SUDHL5 (cell line): ENCODE data around the genes INPP4A and MRPL30.

DNA sequence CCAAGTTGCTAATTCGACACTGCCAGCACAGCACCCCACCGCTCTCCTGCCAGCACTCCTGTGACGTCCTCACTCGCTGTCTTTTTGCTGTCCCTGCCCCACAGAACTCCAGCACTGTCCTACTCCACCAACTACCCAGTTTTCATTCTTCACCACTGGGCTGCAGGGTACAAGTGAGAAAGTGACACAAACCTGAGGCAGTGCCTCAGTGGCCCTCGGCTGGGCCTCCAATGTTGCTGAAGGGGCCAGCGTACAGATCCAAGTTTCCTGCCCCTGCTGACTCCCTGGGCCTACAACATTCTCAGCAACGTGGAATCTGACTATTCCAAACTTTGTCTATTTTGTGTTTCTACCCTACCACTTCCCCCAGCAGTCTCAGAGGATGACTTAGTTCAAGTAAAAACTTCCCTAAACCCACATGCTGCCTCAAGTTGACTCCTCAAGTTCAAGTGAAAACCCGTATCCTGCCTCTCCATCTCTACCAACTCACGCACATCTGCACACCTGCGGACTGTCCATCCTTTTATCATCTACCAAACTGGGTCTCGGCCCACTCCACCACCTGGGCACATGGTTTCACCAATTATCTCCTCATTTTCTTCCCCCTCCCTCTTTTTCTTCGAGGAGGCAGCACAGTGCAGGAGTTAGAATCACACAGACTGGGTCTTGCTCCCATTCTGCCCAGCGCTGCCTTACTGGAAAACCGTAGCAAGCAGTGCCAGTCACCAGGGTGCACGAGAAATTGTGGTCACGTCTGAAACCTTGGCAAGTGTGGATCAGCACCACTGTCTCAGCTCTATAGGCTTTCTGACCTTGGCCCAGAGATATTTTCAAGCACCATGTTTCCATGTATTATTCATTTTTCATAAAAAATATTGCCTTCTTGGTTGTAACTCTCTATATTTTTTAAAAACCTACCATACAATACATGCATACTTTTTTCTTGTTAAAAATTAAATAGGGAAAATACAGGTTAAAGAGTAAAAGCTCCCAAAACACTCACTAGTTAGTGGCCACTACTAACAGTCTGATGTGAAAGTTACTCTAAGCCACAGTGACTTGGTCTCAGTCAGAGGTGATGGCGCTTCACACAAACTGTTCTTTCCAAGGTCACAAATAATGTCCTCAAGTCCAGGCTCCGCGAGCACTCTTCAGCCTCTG, 75.0 kb downstream of the ZAP70 start:
- PRO-cap = no peak

DNA sequence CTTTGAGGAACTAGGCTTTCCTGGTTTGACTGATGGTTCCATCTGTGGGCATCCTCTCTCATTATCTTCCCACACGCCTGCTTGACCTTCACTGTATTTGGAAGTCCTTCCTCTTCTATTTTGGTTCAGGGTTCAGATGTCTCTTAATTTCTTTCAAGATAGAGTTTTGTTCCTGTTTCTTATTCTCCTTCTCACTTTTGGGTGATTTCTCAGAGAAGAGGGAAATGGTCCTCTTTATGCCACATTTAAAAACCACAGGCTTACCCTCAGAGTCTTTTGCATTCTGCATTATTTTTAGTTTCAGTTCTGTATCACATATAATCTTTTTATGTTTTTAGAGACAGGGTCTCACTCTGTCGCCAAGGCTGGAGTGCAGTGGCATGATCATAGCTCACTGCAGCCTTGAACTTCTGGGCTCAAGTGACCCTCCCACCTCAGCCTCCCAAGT, 31.4 kb upstream of the TMEM131 start:
- PRO-cap = bidirectional peak, plus-strand start at position 351 of the sequence, minus-strand start at position 108 of the sequence

GRCh38 chr2:98149300-98149834, 62.4 kb downstream of the VWA3B start:
- PRO-cap = no peak

DNA sequence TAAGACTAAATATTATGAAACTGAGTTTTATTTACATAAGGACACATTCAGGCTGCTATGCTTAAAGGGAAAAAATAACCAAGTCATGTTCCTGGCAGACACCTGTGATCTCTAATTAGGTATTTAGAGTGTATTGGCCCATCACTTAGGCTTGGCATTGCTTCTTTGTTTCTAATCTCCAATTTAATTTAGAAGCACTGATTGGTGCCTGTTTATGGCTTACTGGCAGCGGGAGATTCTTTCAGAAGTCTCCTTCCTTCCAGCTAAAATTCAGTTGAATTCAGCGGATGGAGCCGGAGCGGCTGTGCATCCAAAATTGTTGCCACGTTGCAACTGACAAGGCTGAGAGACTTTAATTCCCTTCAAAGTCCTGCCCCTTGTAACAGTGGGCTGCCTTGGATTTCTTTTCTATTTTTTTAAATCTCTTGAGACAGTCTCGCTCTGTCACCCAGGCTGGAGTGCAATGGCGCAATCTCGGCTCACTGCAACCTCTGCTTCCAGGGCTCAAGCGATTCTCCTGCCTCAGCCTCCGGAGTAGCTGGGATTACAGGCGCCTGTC, 66.6 kb downstream of the VWA3B start:
- PRO-cap = no peak

GRCh38 chr2:98348077-98348707, 1.9 kb downstream of the CNGA3 start:
- PRO-cap = no peak

- PRO-cap = bidirectional peak, plus-strand start at chr2:98444887, minus-strand start at chr2:98444739
Measured at GRCh38 chr2:98444304-98445622, at the start of gene INPP4A. INPP4A (plus strand) TSS chr2:98444858.

DNA sequence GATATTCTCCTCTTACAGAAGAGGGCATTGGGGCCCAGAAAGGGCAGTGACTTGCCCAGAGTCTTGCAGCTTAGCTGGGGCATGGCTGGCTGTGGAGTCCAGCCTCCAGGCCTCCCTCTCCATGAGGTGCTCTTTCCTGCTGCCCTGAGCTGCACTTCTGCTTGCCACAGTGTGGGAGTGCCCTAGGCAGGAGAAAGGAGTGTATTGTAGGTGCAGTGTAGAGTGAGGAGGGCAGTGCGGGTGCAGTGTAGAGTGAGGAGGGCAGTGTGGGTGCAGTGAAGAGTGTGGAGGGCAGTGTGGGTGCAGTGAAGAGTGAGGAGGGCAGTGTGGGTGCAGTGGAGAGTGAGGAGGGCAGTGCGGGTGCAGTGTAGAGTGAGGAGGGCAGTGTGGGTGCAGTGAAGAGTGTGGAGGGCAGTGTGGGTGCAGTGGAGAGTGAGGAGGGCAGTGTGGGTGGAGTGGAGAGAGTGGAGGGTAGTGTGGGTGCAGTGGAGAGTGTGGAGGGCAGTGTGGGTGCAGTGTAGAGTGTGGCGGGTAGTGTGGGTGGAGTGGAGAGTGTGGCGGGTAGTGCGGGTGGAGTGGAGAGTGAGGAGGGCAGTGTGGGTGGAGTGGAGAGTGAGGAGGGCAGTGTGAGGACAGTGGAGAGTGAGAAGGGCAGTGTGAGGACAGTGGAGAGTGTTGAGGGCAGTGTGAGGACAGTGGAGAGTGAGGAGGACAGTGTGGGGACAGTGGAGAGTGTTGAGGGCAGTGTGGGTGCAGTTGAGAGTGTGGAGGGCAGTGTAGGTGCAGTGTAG, 28.3 kb downstream of the INPP4A start:
- PRO-cap = no peak

DNA sequence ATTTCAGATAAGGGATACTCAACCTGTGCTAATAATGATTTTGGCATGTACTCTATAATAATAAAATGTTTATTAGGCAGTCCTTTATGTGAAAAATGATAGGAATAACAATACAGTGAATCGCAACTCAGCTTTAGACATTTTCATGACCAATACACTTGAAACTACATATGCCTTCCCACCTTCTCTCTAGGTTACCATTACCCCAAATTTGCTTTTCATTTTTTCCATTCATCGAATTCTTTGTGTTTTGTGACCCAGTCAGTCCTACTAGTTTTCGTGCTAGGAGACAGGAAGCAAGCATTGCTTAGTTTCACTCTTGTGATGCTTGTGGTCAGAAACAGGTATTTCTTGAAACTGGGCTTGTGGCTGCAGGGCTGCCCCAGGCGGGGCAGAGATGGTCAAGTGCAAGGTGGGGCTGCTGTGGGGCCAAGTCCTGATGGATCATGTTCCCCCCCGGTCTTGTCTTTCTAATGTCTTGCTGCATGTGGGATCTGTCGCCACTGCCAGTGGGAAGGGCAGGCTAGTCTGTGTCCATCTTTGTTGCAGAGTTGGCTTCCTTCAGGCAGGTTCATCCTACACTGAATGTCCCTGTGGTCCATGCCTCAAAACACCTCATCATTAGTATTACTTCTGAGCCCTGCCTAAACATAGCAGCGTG, 38.5 kb downstream of the INPP4A start:
- PRO-cap = no peak

GRCh38 chr2:98556498-98557172, 51.7 kb downstream of the COA5 start:
- PRO-cap = no peak

- PRO-cap = no peak
Measured at GRCh38 chr2:98583977-98584736, 24.2 kb downstream of the COA5 start.

- PRO-cap = no peak
Measured at GRCh38 chr2:98616683-98617272, 8.4 kb downstream of the UNC50 start.

- PRO-cap = no peak
Measured at GRCh38 chr2:98637350-98638214, 29.2 kb downstream of the UNC50 start.

- PRO-cap = no peak
Measured at GRCh38 chr2:98664385-98664928, 56.1 kb downstream of the UNC50 start.

DNA sequence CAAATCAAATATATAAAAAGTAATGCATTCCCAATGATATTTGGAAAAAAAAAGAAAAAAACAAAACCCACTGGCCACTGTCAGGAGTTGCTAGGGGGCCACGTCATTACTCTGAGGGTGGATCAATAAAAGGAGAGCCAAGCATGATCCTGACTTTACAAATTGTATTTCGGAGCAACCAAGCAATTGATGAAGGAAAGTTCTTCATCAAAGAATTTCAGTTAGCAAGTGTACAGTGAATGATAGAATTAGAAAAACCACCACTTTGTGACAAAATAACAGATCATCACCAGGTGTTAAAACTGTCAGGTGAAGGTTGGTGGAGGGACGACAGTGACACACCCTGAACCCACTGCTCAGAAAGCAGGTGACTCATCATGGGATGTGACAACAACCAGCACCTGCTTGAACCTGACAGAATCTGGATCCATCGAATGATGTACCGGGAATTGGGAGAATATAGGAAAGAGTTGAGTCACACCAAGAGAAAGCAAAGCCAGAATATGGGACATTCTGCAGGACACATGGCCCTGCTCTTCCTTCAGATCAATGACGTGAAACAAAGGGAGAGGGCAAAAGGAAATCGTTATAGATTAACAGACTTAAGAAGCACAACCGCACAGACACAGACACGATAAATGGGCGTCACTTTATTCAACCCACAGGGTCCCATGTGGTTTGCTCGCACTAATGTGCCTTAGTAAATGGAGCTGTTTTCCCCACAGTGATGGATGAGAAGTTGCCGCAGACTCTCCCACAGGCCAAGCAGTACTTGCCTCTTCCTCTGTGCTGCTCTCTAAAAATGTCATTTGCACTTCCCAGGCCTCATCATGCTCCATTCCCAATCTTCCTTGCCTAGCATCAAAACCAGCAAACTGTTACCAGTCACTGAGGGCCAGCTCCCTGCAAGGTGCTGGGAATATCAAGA, 100.2 kb downstream of the CRACDL start:
- PRO-cap = no peak

DNA sequence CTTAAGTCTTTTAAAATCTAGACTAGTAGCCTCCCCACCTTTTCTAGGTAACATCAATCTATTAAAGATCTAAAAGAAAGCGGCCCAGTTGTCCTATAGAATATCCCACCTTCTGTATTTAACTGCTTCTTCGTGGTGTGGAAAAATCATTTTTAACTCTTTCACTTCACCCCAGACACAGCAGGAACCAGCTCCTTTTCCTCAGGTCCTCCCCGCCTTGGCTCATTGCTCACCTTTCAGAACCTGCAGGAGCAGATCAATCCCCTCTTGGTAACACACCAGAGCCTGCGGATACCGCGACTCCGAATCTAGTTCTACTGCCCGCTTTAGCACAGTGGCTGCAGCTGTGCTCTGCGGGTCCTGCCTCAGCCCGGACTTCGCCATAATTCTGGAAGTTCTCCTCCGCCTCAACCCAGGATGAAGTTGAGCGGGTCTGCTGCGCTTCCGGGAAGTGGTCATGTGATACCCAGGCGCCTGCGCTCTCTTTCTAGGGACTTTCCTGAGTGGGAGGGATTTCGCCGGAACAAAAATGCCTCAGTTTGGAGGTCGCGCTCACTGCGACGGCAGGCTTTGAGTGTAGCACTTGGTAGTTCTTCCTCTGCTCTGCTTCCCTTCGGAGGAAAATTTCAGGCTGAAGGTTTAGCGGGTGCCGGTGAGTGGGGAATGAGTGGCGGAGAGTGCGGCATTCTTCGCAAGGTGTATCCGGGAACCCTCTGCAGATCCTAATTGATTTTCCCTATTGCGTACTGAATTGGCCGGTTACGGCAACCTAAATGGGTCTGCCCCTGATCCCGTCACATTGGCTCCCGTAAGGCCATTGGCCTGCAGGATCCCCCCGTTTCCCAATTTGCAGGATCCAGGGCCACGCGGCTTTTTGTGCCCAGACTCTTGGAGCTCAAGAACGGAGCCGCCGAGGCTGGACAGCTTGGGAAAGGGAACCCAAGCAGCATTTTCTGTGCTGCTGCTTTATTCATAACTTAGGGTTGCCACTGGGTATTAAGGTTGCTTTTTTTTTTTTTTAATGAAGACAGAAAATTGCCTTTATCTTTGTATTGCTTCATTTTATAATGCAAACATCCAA, at the start of gene MRPL30:
MRPL30 (plus strand) TSS at position 587 of the 1,081 bp plus-strand sequence.
- PRO-cap = bidirectional peak, plus-strand start at position 621 of the sequence, minus-strand start at position 464 of the sequence

GRCh38 chr2:99364162-99364613, 27.0 kb downstream of the EIF5B start:
- PRO-cap = no peak

DNA sequence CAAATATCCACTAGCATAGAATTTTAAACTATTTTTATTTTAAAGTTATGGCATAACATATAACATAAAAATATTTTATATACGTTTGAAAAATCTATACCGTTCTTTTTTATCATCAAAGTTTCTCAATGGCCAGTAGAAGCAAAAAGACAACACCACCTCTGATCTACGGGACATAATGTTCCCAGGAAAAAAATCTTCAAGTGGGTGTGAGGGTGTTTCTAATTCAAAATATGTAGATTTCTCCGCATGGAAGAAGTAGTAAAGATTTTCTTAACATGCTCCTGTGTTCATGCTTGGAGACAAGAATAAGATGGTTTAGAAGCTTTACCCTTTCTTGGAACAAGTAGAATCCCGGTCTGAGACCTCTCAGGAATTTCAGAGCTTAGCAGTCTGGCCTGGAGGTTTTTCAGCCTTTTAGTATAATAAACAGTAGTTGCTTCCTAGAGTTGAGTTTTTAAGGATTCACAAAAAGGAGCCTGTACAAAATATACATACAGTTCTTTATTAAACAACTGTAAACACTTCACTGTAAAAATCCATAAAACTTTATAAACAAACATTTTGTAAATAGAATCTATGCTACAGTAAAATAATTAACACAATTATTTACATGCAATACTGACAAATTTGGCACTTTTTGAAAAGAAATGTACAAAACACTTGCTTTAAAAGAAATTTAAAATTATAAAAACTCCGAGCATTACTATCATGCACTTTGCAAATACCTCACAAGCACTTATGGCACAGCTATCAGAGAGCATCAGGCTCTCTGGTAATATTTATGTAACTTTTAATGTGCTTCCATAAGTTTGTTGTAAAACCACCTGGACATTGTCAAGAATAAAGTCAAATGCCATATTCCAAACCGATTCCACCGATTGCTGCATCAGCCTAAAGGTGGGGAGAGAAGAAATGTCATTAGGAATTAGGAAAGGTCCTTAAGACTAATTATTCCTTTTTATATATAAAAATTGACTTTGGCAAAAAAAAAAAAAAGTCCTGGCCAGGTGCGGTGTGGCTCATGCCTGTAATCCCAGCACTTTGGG, 63.6 kb downstream of the EIF5B start:
- PRO-cap = no peak

- PRO-cap = no peak
Measured at GRCh38 chr2:99405802-99406571, 68.8 kb downstream of the EIF5B start.

DNA sequence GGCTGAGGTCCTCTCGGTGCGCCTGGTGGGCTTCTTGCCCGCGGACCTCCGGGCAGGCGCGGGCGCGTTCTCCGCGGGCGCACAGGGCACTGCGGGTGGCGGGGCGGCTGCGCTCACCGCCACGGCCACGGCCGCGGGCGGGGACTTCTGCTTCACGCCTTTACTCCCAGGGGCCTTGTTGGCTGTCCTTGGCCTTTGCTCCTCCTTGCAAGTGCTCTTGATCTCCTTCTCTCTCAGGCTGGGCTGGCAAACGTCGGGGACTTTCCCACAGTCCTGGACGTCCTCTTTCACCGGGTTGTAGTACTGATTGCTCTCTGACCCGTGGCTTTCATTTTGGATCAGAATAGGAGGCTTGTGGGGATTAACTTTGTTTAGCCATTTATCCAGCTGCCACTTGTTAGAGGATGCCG, 104.1 kb upstream of the REV1 start:
- PRO-cap = no peak

DNA sequence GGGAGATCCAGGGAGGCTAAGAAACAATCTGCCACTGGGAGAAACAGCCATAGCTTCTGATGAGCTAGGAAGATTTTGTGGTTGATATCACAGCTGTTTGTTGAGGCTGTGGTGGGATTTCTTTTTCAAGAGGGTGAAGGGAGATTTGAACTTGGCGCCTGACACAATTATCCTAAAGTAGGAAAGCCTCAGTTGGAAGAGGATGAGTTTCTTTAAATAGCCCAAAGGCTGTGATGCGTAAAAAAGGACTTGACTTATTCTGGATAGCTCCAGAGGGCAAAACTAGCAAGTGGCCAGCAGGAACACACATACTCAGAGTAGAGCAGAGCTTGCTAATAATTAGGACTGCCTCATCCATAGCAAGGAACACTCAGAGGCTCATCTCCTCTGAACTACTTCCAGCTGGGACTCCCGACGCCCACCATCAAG, 74.1 kb downstream of the AFF3 start:
- PRO-cap = no peak